Umbilical cord (tissue), 2 donors: ENCODE results near the gene TEX13A.

- RAMPAGE, long total RNA, result no peak
Observed at GRCh38 chrX:105220571-105220883, at the start of gene TEX13A. Gene TEX13A, minus strand, starts transcription at chrX:105220694.

- RAMPAGE, long total RNA, result no peak
Observed at GRCh38 chrX:105822921-105823441, 642 bp downstream of the NRK start.

DNA sequence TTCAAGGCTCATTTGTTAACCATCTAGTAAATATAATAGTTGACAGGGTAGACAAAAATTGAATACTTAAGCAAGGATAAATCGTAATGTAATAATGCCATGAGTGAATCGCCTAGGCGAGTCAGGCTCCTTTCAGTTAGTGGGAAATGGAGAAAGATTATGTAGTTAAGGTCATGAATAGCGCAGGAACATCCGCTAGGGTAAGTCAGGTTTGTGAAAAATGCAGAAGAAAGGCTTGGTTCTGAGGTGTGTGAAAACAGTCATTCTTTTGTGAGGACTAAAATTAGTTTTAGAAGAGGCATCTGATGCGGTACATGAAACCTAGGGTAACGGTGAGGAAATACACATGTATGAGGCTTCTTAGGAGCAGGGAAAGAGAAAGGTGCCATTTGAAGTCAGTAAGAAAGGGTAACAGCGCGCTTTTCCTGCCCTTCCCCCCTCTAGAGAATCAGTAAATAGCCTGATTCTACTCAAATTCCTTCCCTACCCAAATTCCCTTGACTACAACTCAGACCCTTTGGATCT lies 609 bp upstream of the RNF128 start:
- RAMPAGE, long total RNA, result no peak

- RAMPAGE, long total RNA, result no peak
Observed at GRCh38 chrX:106728376-106728857, 1.9 kb downstream of the RNF128 start.

GRCh38 chrX:106940548-106941036 lies 20.4 kb downstream of the CLDN2 start:
- RAMPAGE, long total RNA, result no peak

DNA sequence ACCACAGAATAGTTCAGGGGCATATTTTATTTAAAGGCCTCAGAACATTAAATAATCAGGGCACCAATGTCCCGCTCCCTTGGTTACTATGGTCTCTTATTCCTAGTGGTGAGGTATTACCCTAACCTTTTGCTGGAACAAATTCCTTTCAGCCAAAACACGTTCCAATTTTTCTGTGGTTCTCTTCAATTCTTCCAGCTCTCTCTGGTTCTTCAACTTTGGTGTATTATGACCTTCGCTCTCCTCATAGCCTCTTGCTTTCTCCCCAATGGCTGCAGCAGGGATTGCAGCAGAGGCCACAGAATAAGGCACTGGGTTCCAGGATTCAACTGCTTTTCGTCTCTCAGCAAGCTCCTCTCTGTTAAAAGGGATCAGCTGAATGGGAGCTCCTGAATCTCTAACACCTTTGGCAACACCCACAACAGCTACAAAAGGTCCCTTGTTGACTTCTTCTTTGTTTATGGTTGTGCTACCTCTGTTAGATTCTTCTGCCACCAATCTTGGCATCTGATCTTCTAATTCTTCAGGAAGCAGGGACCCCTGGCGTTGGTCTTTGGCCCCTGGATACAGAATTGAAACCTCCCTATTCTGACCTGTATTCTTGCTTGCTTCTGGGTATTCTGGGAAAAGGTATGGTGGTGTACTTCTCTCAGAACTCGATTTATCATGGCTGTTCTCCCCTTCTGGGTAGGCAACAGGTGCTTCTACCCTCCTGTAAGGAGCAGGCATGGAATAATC lies 22.4 kb downstream of the CLDN2 start:
- RAMPAGE, long total RNA, result no peak

- RAMPAGE, long total RNA, result no peak
Observed at GRCh38 chrX:107672779-107673040, 44.4 kb downstream of the PRPS1 start.

DNA sequence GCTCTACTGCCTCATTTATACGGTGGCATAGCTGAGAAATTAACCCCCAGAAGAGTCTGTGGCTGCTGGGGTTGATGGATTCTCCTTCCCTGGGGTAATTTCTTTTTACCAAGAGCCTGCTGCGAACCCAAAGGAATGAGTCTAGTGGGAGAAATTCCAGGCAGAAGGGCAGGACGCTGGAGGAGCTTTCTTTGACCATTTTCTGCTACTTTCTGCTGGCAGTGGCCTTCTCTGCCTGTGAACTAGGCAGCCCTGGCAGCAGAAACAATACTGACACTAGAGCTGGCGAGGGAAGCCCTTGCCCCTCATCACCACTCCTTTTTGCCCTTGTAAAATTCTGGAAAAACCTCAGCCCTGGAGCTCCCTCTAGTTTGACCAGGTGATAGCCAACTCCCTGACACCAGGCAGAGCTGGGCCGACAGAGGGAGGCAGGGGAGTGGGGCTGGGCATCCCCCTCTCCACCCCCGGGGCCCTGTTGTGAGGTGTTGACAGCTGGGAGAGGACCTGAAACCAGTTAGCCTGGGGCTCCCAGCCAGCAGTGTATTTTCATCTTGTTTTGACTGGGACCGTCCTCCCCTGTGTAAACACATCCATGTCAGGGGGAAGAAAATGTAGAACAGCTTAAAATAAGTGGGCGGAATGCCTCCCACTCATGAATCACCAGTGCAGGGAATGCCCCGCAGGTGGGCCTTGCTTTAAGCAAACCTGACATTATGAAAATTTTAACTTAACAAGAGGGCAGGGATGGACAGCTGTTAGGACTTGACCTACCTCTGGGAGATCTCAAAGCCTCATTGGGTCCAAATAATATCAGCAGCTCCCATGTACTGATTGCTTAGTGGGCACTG lies 46.1 kb downstream of the TSC22D3 start:
- RAMPAGE, long total RNA, result no peak

- RAMPAGE, long total RNA, result no peak
Observed at GRCh38 chrX:107731692-107732637, 43.6 kb downstream of the TSC22D3 start.

DNA sequence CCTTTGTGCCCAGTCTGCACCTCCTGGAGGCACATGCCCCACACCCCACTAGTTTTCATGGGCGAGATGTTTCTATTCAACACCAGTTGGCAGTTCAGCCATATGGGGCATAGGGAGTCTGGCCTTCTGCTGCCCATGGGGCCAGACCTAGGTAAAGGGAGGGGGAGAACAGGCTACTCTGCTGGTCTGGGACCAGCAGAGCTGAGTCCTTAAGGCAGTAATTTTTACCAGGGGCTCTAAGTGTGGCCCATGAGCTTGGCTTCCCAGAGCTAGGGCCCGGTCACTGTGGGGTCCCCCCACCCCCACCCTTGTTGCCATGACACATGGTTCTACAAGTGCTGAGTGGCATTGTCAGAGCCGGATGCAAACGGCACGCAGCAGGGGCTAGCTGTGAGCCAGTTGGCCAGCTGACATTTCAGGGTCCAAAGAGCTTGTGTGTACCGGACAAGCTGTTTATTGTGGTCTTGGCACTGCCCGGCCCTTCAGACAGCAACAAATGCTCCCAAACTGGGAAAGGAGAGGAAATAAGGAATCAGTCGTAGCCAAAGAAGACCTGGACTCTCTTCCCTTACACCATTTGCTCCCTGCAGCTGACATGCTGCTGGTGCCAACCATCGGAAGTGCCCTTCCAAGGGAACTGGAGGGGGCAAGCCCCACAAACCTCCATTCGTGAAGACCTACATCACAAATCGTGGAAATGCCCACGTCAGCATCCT lies 36.9 kb downstream of the TSC22D3 start:
- RAMPAGE, long total RNA, result no peak

DNA sequence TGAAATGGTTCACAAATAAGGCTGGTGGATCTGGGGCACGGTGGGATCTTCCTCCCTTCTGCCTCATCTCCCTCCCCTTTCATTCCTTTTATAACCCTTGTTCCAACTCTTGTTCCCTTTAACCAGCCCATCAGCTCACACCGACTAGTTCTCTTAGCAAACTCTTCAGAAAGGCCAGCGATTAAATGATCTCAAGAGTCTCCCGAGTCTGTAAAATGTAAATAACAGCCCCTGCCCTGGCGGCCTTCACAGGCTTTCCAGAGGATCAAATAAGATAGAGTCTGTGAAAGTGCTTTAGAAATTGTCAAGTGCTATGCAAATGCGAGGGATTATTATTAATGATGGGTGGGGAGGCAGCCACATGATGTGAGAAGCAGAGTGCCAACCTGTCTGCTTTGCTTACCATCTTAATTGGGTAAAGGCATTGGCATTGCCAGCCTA lies 27.1 kb downstream of the TSC22D3 start:
- RAMPAGE, long total RNA, result no peak

DNA sequence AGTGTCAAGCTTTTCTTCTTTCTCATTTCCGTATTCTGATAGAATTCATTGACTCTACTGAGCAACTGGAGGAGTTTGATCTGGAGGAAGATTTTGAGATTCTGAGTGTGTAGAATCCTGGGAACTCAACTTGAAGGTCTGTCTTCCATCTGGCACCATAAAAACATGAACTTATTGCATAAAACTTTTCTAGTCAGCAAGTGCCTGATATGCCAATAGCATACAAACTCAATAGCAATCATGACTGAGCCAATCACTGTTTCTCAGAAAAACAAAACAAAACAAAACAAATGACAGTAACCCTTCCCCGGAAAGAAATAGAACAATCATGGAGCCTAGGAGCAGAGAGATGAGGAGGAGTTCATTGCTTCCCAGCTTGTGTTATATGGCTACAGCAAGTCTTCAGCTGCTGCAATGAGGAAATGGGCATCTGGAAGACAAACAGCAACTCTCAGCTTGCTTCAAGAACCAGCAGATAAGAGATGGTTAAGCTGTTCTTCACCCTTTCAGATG lies 62.1 kb downstream of the ATG4A start:
- RAMPAGE, long total RNA, result no peak

- RAMPAGE, long total RNA, result no peak
Observed at GRCh38 chrX:108397897-108398386, 40.3 kb downstream of the COL4A6 start.

DNA sequence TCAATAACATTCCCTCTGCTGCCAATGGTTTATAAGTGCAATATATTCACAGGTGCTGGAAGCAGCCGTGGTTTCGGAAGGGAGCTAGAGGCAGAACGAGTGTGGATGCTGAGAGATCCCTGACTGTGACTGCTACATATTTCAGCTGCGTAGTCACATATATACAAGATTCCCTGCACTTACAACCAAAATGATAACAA lies 1.9 kb upstream of the IRS4 start:
- RAMPAGE, long total RNA, result no peak

DNA sequence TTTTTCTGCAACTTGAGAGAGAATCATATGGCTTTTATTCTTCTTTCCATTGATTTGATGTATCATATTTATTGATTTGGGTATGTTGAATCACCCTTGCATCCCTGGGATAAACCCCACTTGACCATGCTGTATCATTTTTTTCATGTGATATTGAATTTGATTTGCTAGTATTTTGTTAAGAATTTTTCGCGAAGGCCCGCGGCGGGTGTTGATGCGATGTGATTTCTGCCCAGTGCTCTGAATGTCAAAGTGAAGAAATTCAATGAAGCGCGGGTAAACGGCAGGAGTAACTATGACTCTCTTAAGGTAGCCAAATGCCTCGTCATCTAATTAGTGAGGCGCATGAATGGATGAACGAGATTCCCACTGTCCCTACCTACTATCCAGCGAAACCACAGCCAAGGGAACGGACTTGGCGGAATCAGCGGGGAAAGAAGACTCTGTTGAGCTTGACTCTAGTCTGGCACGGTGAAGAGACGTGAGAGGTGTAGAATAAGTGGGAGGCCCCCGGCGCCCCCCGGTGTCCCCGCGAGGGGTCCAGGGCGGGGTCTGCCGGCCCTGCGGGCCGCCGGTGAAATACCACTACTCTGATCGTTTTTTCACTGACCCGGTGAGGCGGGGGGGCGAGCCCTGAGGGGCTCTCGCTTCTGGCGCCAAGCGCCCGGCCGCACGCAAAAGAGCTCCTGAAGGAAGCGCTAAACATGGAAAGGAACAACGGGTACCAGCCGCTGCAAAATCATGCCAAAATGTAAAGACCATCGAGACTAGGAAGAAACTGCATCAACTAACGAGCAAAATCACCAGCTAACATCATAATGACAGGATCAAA lies 317.8 kb upstream of the IRS4 start:
- RAMPAGE, long total RNA, result no peak

DNA sequence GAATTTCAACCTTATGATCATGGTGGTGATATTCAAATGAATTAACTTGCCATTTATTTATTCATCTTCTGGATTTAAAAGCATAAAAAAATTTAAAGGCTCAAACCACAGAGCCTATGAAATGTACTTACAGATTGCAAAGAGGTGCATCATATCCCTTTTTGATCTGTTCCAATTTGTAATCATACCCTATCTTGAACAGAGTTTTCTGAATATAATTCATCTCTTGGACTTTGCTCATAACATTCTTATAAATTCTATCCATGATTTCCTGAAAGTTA lies 43.9 kb upstream of the KCNE5 start:
- RAMPAGE, long total RNA, result no peak

DNA sequence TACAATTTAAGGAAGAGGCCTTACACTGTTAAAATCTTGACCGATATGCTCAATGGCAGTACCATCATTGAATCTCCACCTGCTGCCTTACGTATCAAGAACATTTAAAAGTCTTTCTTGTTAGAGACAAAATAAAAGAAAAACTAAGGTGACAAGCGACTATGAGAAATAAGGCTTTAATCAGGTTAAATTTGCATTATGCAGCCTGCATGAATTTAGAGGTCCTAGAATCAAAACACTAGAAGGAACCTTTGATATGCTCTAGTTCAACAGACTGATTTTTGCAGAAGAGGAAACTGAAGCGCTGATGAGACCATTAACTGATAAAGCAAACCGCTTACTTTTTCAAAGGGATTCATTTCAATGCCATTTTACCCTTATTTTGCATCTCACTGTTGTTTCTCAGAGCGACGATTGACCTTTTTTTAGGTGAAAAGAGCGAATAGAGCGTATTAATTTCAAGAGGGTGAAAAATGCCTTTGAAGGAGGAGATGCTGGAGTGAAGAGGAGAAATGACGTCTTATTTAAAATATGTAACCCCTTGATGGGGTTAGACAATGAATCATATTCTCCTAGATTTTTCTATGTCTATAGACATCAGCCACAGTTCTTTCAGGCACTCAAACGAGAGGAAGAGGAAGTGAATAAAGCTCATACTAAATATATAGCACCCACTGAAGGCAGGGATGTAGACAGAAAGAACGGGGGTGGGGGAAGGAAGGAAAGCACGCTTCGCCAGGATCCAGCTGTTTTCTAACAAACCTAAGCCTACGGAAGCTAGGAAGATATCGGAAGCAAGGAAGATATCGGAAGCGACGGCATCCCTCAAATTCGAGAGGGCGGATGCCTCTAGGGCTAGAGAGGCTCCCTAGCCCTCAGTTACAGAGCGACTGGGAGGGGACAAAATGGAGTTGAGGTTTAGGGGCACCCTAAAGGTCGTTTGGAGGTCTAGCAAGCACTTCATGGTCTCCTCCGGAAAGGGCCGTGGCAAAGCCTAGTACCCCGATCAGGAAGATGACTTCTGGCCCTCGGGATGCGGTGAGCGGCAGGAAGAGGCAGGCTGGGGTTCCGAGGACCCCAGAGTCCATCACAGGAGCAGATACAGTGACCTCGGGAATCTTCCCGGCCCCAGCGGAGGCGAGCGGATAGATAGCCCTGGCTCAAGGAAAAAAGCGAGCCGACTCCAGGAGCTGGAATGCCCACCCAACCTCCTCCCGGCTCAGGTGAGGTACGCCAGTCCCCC lies 813 bp downstream of the ACSL4 start:
- RAMPAGE, long total RNA, result no peak

- RAMPAGE, long total RNA, result no peak
Observed at GRCh38 chrX:109739794-109740455, 6.9 kb upstream of the ACSL4 start.

GRCh38 chrX:110059130-110059910 lies 56.4 kb downstream of the TMEM164 start:
- RAMPAGE, long total RNA, result no peak

DNA sequence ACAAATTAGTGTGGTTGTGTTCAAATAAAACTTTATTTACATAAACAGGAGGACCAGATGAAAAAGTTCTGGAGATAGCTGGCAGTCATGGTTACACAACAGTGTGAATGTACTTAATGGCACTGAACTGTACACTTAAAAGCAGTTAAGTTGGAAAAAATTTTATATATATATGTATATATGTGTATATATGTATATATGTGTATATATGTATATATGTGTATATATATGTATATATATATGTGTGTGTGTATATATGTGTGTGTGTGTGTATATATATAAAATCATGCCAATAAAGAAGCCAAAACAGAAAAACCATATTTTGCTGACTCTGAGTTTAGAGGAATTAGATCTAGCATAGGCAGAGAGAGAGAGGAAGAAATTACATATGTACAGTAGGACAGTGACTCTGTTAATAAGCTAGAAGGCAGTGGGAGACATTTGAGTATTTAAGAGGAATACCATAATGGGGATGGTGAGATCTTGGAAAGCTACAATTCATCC lies 83.6 kb downstream of the TMEM164 start:
- RAMPAGE, long total RNA, result no peak